RPMI7951 (cell line): ENCODE data around the genes C4orf47 and KLKB1.

- RAMPAGE, long total RNA: no peak
Observed at GRCh38 chr4:185426102-185426546, at the start of gene C4orf47. C4orf47 (plus strand) TSS chr4:185426254.

DNA sequence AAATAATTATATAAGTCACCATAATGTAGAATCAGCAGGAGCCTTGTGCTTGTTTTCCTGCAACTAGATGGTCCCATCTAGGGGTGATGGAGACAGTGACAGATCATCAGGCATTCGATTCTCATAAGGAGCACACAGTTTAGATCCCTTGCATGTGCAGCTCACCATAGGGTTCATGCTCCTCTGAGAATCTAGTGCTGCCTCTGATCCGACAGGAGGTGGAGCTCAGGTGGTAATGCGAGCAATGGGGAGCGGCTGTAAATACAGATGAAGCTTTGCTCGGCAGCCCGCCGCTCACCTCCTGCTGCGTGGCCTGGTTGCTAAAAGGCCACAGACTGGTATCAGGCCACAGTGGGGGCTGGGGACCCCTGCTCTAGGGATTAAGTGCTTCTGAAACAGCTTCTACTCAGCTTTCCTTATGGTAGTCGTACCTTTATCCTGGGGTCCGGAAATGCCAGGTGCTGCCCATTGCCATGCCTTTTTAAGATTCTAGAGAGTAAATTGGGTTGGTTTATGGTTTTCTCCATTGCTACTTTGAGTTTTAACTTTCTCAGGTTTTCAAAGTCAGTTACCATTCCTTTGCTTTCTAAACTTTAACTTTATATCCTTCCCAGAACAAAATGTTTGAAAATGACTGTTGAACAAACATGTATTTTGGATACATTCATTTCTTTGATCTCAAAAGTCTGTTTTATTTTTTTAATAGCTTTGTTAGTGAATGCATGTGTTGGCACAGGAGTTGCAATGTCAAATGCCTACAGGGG lies 28.6 kb upstream of the CCDC110 start:
- RAMPAGE, long total RNA: no peak

DNA sequence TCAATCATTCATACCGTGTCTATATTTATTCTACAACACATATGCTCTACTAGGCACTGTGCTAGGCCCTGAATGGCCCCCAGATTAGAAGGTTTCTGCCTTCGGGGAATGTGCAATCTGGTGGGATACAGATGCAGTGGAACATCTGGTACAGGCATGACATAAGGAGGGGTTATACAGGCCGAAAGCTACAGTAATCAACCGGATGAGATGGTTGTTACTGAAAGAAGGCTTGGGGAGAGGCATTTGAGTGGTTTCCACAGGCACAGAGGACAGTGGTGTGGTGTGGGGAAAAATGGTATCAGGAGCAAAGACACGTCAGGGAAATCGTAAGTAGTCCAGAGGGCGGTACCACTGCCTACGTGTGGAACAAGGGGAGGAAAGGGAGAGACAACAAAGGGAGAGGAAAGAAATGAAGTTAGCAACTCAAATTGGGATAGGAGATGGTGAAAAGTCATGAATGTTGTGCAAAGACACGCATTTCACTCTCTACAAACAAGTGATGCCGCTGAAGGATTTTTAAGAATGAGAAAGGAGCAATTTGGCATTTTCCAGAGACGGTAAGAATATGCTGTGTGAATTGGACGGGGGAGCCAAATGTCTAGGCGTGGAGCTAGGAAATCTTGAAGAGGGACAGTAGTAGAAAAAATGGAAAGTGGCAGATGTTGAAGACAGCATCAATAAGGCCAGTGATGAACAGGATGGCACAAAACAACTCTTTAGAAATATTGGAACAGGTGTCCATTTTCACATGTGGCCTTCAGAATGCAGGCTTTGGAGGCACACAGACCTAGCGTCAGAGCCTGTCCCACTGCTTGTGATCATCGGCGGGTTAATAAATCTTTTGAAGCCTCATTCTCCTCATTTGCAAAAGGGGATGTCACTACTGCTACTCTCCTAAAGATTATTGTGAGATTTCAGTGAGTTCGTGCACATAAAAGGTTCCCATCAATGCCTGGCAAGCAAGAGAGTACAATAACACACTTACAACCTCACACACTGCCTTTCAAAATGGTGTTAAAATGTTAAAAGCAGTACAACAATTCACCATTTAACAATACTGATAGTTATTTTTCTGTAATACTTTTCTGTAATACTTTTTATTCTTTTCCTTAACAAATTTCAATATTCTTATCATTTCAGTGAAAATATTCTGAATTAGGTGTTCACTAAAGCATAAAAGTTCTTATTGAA lies 2.7 kb downstream of the PDLIM3 start:
- RAMPAGE, long total RNA: no peak

DNA sequence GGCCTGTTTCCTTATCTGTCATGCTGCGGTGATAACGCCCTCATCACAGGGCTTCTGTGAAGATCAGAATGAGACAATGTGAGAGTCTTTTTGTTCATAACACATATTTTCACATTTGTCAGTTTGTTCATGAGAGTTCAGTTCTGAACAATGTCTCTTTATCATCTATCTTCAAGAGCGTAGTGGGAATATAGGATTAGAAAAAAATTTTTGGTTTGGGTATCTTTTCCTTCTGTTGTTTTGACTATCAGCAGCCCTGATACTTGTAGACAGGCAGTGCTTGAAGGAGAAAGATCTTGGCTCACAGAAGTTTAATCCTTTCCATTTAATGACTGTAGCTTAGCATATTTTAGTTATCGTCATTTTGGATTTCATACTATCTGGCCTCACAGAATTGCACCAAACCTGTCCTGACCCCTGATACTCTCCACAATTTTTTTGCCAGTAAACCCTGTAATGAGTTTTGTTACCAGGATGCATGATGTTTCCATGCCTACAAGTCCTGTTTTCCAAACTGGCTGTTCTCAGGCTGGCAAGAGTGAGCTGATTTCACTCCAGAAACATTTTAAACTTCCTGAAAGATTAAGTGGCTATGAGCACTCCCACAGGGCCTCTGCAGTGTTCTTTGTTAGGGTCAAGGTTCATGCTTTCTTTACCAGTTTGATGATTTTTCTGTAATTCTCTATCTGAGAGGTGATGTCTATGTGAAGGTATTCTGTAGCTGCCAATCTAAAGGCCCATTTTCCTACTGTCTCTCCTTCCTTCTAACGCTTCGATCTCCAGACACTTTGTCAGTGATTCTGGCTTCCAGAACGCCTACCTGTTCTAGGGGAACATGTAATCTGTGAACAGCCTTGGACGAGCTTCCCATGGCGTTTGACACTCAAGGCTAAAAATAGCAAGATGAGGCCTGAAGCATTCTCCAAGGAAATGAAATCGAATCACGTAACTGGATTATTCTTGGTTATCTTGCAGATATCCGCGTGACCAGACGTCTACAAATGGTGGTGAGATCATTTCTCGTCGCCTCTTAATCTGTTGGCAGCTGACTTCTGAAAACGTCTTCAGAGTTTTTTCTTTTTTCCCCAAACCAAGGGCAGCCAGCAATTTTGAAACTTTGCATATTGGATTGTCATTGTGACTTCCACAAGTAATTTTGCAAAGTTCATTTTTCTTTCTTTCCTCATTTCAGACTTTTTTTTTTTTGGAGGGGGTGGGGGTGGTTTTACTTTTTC lies 31.7 kb upstream of the PDLIM3 start:
- RAMPAGE, long total RNA: no peak

- RAMPAGE, long total RNA: no peak
Observed at GRCh38 chr4:185588821-185589726, 53.8 kb upstream of the PDLIM3 start.

DNA sequence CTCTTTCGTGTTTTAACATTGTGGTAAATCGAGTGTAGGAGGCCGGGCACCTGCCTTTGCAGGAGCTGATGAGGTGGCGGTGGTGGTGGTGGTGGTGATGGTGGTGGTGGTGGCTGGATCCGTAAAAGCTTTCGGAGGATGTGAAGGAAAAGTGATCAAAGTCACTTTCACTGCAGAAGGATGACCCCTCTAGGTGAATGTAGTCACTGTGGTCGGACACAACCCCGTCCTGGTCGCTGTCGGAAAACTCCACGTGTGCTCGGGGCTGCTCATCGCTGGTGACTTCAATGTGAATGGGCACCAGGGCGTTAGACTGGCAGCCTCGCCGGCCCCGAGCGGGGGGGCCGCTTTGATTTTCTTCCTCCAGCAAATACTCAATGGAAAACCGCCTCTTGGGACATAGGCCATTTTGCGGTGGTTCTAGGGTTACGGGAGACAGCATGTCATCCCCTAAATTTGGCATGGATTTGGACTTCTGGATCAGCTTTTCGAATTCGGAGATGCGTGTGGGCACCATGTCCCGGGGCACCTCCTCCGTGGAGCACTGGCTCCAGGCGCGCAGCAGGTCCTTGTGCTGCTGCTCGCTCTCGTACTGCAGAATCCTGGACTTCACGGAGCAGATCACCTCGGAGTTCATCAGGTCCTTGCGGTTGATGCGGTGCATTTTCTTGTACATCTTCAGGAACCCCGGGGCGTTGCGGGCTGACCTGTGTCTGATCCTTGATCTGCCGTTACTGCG lies 88.2 kb upstream of the PDLIM3 start:
- RAMPAGE, long total RNA: no peak

DNA sequence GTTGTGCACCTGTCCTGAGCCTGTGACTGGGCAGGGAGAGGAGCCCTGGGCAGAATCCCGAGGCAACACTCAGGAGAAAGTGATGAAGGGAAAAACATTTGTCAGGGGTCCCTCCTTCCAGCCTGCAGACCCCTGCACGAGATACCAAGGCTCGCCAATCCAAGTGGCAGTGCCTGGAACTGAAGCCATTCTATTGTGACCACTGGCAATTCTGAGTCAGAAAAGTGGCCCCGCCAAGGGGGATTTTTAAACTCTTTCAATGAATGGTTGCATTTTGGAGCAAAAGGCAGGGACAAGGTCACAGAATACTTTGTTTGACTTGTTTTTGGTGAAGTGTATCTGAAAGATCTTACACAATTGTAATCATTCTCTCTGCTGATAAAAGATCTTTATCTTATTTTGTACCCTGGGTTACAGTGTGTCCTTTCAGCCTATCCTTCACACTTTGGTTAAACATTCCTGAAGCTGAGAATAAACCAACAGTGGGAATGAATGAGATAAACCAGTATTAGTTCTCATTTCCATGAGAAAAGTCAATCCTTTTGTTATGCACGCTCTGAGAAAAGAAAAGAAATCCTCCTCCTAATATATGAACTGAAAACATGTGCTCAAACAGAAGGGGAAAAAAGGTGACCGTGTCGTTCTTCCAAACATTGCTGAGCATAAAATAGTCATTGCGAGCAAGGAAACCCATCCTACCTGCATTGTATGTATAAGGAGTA lies 115.9 kb upstream of the PDLIM3 start:
- RAMPAGE, long total RNA: no peak

- RAMPAGE, long total RNA: no peak
Observed at GRCh38 chr4:185721198-185721666, 90.8 kb downstream of the SORBS2 start.

GRCh38 chr4:185774340-185774705 lies 37.7 kb downstream of the SORBS2 start:
- RAMPAGE, long total RNA: no peak

GRCh38 chr4:186050186-186050579 lies 18.8 kb upstream of the TLR3 start:
- RAMPAGE, long total RNA: no peak

- RAMPAGE, long total RNA: no peak
Observed at GRCh38 chr4:186079206-186079774, 10.3 kb downstream of the TLR3 start.

GRCh38 chr4:186116842-186117552 lies 48.0 kb downstream of the TLR3 start:
- RAMPAGE, long total RNA: no peak

DNA sequence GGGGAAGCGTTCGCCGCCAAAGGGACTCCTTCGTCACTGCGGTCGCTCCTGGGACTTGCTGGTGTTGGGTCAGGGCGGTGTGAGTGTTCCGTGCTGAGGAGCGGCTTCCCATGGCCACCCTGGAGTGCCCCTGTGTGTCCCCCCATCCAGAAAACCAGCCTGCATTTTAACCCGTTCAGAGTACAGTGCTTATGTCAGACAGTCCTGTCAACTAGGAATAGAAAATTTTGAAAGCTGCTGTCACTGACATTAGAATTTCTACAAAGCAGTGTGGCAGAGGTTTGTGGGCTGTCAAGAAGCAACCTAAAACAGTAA lies 46.1 kb upstream of the CYP4V2 start:
- RAMPAGE, long total RNA: no peak

- RAMPAGE, long total RNA: no peak
Observed at GRCh38 chr4:186203146-186203970, 12.0 kb downstream of the CYP4V2 start.

DNA sequence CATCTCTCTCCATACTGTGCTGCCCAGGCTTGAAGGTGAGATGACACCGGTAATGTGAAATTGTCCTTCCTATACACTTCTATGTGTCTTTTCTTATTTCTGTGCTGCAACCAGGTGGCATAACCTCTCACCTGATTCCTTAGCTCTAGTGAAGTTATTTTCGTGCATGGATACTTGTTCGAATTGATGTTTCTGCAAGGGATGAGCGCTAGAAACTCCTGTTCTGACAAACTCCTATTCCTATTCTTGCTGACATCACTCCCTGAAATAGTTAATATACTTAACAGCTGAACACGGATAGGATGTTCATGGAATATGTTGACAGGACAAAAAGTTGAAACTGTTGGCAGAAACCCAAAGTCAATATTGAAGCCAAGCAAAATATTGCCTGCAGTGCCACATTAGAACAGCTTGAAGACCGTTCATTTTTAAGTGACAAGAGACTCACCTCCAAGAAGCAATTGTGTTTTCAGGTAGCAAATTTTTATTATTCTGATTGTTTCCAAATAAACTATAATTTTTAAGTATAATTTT lies at the start of gene KLKB1:
KLKB1 (plus strand) TSS at position 393 of the 534 bp plus-strand sequence.
- RAMPAGE, long total RNA: no peak

- RAMPAGE, long total RNA: no peak
Observed at GRCh38 chr4:186666039-186666827, 57.4 kb downstream of the FAT1 start.

GRCh38 chr4:186725079-186725442 lies 1.4 kb upstream of the FAT1 start:
- RAMPAGE, long total RNA: no peak

DNA sequence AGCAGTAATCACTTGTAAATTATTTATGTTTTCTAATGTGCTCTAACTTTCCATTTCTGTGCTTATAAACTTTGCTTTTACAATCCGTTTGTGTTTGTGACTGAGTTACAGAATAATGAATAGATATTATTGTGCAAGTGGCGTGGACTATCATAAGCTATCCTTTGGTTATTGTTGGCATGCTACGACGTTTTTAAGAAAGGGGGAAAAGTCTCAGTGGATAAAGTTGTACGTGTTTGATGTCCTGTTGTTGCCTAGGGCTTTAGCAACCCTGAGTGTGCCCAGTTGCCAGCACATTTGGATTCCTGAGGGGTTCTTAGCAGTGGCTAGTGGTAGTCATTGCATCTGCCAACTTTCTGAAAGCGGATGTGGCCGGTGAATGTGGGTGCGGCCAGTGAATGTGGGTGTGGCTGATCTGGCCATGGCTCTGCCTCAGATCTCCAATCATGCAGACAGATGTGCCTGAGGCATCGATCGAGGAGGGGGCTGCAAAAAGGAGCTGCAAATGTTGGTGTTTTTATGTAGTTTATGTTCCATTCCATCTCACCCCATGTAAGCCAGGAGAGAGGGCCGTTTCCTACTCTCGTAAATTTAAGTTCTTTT lies 41.4 kb upstream of the FAT1 start:
- RAMPAGE, long total RNA: no peak

- RAMPAGE, long total RNA: no peak
Observed at GRCh38 chr4:186765564-186766671, 42.3 kb upstream of the FAT1 start.

DNA sequence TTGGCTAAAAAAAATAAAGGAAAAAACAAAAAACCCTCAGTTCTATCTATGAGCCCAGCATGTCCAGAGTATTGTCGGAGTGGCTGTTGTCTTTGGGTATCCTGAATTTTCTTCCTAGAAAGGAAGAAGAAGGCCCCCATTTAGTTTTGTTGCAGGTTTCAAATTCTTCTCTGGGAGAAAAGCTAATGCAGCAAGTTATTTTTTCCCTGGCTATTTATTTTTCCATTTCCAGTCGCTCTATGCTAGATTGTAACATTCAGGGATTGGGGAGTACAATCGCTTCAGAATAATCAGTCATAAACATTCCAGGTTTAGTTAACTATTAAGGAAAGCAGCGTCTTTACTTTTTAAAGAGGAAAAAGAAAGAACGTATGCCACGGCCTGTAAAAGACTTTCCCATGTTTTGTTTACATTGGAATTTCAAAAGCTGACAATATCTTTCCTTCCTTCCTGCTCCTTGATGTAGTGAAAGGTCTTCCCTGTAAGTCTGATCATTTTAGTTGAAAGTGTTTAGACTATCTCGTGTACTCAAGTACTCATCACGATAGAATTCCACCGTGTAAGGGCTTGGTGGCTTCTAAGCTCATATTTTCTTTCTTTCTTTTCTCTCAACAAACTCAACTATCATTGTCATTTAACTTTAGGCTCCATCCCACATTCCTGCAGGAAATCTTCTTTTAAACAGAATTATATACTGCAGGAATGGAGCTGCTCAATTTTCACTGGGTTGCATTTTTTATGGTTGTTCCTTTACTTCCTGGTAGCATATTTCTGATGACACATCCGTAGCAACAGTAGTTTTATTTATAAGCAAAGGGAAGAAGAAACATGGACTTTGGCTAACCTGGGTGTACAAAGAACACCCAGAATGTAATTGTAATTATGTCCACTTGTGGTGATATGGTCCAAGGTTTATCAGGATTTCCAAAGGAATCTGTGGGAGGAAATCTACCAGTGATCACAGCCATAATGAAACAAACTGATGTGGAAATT lies 213.0 kb upstream of the FAT1 start:
- RAMPAGE, long total RNA: no peak